NALM6 (cell line): ENCODE data around the genes CACNG4, HELZ, NOL11 and BPTF.

DNA sequence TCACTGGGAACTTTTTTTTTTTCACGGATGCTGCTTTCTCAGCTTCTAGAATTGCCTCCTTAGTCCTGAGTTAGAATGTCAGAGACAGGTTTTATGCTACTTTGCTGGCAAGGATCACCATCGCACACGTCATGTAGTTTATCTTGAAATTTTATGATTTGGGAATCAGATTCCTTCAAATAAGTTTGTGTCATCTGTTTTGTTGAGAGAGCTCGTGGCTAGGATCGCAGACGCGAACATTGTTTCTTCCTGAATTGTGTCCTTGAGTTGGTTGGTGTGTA is 51.4 kb downstream of the PRKCA start:
- PRO-cap: no peak

DNA sequence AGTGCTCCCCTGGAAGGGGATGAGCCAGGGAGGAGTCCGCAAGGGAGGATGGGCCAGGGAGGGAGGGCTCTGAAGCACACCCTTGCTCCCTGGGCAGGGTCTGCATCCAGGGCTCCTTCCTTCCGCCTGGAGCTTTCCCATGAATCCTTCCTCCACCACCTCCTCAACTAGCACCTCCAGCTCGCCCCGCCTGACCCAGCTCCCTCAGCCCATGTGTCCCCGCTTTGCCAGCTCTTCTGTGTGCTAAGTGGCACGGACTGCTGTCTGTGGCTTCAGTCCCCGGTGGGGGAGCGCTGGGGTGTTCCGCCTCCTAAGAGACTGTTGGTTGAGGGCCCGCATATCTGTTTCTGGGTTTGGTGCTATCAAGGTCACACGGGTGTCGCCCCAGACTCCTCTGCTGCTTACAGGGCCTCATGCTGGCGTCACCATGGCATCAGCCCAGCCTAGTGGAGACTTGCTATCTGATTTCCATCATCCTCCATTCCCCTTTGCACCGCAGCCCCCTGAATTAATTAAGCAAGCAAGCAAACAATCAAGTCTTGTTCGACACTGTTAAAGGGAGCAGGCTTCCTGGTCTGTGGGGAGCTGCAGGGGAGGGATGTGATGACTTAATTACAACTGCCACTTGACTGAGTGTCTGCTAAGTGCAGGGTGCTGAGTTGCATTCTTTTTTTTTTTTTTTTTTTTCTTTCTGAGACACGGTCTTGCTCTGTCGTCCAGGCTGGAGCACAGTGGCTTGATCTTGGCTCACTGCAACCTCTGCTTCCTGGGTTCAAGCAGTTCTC is 71.8 kb downstream of the PRKCA start:
- PRO-cap: no peak

DNA sequence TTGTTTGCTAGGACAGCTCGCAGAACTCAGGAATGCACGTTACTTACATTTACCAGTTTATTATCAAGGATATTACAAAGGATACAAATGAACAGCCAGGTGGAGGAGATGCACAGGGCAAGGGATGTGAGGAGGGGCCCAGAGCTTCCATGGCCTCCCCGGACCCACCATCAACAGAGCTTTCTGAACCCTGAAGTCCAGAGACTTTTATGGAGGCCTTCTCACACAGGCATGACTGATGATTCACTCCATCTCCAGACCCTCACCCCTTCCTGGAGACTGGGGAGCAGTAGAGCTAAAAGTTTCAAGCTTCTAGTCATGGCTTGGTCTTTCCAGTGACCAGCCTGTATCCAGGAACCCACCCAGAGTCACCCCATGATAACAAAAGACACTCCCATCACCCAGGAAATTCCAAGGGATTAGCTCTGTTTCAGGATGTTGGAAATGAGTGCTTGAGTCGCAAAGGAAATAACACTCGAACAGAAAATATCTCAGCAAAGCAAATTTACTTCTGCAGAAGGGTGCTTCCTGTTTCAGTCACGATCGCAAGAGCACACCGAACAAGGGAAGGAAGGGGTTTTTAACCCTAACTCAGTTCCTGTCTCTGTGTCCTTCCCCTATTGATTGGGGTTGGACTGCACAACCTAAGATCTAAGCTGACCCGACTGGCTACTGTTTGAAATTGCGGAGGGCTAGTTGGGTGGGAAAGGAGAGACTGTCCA is 224.6 kb upstream of the CACNG5 start:
- PRO-cap: no peak

GRCh38 chr17:66675807-66677001 is 158.7 kb upstream of the CACNG5 start:
- PRO-cap: no peak

DNA sequence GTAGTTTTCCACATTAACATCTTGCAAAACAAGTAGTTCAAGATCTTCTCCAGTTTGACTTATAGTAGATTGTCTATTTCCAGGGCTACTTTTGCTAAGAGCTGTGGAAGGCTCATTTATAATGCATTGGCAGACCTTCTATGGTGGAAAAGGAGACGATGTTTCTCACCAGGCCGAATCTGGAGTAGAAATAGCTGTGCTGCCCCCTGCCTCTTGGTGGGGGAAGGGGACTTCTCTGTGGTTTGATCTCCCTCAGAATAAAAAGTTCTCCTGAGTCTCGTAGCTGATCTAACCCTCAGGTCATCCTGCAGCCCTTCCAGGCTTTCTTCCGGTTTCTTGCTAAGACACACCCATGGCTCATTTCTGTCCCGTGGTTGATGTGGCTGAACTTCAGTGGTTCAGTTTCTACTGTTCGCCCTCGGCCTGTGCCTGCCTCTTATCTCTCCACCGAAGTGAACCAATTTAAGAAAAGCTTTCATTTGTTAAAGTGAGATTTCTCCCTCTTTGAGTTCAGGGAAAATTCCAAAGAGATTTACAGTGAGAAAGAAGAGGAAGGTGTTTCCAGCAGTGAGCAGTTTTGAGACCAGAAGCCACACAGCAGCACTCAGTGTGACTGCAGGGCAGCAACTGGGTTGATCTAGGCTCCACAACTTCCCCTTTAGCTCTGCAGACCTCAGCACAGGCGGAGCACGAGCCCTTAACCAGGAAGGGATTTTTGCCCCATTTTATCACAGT is 35.0 kb upstream of the CACNG5 start:
- PRO-cap: unidirectional peak, plus-strand start at position 401 of the sequence; bidirectional peak, plus-strand start at position 647 of the sequence, minus-strand start at position 666 of the sequence

- PRO-cap: bidirectional peak, plus-strand start at chr17:66807490, minus-strand start at chr17:66807392; bidirectional peak, plus-strand start at chr17:66807882, minus-strand start at chr17:66807871; bidirectional peak, plus-strand start at chr17:66808226, minus-strand start at chr17:66808039
Measured at GRCh38 chr17:66807100-66808275, 27.4 kb upstream of the CACNG5 start.

- PRO-cap: no peak
Measured at GRCh38 chr17:66964125-66964788, at the start of gene CACNG4. TSS of gene CACNG4 (plus strand) at chr17:66964707.

DNA sequence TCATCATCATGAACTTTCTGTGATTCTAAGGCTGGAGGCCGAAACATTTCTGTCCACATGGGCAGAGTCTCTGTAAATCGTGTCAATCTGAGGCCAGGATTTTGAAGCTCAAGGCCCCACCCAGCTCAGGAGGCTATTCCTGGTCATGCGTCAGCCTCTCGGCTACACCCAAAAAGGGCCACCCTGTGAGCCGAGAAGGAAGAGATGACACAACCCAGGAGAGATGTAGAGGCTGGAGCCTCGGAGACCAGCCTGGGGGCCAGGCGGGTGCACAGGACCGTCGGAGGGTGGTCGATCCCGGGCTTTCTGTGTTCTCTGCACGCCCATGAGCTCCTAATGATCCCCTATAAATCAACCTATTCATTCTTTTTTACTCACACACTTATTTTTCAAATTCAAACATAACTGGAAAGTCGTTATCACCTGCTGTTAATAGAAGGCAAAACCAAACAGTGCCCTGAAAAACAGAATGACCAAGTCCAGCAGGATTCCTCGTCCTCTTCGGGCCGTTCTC is 1.0 kb upstream of the CACNG1 start:
- PRO-cap: no peak

DNA sequence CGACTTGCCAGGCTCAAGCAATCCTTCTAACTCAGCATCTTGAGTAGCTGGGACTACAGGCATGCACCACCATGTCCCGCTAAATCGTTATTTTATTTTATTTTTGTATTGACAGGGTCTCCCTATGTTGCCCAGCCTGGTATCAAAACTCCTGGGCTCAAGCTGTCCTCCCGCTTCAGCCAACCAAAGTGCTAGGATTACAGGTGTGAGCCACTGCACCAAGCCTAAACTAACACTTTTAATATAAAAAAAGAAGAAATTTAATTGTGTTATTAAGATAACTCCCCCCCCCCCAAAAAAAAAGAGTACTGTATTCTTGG is 24.5 kb downstream of the HELZ start:
- PRO-cap: no peak

DNA sequence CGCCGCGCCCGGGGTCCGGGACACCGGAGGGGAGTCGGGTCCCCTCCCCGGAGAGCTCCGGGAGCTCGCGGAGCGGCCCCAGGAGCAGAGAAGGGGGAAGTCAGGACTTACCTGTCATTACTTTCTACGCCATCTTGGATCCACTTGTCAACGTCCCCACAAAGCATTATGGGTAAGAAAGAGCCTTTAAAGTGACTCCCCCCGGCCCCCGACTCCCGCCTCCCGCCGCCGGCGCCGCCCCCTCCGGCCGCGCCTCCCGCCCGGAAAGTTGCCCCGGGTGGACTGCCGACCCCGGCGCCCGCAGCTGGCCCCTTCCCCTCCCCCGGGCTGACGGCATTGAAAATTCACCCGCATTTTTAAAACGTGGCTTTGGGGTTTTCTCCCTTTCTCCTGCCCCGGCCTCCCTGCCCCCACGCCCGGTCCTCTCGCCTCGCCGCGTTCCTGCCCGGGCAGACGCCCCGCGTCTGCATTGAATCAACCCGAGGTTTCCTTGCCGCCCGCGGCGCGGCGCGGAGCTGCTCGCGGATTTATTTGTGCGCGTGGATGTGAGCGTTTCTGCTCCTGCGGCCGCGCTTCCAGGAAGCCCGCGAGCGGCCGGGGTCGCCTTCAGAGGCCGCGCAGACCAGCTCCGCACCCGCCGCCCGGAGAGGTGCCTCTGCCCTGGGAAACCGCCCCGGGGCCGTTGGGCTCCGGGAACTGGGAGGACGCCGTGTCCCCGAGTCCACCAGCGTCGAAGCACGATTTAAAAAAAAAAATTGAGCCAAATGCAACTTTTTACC is at the start of gene HELZ:
Gene HELZ, minus strand, starts transcription at position 160 of the 779 bp plus-strand sequence.
- PRO-cap: bidirectional peak, plus-strand start at position 469 of the sequence, minus-strand start at position 146 of the sequence

DNA sequence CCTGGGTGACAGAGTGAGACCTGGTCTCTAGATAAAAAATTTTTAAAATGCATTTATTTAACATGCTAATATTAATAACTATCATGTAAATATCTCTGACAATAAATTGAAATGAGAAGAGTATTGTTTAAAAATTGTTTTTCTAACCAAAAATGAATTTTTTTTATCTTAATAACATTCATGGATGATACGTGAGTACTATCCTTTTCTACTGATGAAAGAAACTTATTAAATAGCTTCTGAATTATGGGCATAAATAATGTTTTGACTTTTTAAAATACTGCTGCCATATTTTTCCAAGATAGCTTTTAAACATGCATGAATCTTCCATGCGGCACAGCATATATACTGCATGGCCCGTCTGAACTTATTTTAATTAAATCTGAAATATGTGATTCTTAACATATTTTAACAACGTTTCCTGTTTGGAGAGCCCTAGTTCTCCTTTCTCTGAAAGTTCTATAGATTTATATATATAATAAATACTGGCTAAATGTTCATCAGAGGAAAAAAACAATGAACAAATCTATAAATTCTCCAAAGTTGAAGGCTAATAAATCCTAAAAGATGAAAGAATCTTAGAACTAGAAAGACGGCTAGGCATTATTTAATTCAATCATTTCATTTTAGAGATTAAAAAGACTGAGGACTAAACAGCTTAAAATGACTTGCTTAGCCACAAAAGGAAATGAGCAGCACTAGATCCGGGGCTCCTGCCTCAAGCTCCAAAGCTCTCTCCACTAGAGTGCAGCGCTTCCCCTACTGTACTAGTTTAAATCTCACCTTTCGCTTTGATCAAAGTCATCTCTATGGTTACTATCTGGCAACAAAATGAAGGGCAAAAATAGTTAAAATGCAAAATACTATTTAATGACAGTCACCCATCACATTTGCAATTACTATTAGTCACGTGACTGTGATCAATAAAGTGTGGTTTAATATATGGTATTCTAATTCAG is 6.8 kb downstream of the PSMD12 start:
- PRO-cap: no peak

GRCh38 chr17:67448919-67449516 is 71.9 kb downstream of the PITPNC1 start:
- PRO-cap: no peak

- PRO-cap: no peak
Measured at GRCh38 chr17:67473909-67474900, 97.1 kb downstream of the PITPNC1 start.

GRCh38 chr17:67490985-67491497 is 114.0 kb downstream of the PITPNC1 start:
- PRO-cap: no peak

DNA sequence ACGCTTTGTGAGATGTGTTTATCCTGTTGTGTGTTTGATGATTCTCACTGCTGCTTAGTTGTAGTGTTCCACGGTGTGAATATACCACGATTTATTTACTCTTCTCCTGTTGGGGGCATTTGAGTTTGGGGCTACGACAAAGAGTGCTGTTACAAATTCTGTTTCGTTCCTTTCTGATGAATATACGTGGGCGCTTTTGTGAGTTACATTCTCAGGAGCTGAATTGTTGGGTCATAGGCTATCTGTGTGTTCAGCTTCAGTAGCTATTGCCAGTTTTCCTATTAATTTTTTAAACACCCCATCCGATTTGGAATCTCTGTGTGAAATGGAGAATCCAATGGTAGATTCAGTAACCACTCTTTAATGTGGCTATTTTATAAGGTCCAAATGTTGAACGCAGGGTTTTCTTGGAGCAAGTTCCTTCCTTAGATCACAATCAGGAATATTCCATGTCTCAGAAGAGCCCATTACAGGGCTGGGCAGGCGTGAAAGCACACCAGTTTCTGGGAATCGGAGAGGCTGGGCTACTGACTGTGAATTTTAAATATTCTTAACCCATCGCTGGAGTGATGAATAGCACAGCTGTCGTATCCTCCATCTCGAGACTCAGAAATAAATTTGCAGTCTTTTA is 115.8 kb downstream of the PITPNC1 start:
- PRO-cap: no peak

DNA sequence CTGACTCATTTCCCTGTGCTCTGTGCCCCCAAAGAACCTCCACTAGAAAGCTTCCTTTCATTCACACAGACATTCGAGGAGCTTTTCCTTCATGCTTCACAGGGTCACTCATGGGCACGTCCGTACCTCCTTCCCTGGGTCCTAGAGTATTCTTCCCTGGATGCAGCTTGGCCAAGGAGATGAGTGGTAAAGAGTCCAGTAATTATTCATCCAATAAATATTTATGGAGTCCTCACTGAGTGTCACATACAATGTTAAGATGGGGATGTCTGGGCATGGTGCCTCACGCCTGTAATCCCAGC is 83.8 kb upstream of the NOL11 start:
- PRO-cap: no peak

GRCh38 chr17:67717553-67718074 is at the start of gene NOL11:
TSS of gene NOL11 (plus strand) at chr17:67717936.
- PRO-cap: bidirectional peak, plus-strand start at chr17:67717945, minus-strand start at chr17:67717679

- PRO-cap: bidirectional peak, plus-strand start at chr17:67824917, minus-strand start at chr17:67824839
Measured at GRCh38 chr17:67824487-67825068, 725 bp upstream of the BPTF start.

DNA sequence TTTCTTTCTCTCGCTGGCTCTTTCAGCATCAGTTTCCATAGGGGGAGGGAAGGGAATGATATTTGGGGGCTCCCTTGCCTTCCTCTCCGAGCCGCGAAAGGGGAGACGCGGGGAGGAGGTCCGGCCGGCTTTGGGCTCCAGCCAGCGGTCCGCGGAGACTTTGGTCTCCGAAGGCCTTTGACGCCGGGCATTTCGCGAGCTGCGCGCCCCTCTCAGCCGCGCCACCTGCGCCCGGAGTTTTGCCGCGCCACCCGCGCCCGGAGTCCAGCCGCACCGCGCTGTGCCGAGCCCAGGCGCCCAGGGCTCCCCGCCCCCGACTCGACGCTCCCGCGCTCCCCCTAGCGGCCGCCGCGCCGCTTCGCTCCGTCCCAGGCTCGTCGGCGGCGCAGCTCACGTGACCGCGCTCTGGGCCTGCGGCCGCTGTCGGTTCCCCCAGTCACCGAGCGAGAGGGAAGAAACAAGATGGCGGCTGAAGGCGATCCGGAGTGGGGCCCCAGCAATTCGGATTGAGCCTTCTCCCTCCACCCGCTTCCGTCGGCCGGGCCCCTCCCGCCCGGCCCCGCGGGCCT is at the start of gene BPTF:
Gene BPTF, plus strand, starts transcription at position 435 of the 569 bp plus-strand sequence.
- PRO-cap: bidirectional peak, plus-strand start at position 439 of the sequence, minus-strand start at position 277 of the sequence

DNA sequence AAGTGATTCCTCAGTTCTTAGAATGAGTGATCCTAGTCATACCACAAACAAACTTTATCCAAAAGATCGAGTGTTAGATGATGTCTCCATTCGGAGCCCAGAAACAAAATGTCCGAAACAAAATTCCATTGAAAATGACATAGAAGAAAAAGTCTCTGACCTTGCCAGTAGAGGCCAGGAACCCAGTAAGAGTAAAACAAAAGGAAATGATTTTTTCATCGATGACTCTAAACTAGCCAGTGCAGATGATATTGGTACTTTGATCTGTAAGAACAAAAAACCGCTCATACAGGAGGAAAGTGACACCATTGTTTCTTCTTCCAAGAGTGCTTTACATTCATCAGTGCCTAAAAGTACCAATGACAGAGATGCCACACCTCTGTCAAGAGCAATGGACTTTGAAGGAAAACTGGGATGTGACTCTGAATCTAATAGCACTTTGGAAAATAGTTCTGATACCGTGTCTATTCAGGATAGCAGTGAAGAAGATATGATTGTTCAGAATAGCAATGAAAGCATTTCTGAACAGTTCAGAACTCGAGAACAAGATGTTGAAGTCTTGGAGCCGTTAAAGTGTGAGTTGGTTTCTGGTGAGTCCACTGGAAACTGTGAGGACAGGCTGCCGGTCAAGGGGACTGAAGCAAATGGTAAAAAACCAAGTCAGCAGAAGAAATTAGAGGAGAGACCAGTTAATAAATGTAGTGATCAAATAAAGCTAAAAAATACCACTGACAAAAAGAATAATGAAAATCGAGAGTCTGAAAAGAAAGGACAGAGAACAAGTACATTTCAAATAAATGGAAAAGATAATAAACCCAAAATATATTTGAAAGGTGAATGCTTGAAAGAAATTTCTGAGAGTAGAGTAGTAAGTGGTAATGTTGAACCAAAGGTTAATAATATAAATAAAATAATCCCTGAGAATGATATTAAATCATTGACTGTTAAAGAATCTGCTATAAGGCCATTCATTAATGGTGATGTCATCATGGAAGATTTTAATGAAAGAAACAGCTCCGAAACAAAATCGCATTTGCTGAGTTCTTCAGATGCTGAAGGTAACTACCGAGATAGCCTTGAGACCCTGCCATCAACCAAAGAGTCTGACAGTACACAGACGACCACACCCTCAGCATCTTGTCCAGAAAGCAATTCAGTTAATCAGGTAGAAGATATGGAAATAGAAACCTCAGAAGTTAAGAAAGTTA is 84.6 kb downstream of the C17orf58 start:
- PRO-cap: no peak